NB4 (cell line): ENCODE measurements around the gene ELOB.

DNA sequence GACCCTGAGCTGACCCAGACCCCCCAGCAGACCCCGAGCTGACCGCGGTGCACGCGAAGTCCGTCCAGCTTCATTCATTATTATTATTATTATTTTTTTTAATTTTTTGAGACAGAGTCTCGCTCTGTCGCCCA lies 280 bp upstream of the PRSS27 start:
- RRBS = no CpG with 5 or more reads among the region's 8 CpGs

- RRBS = no CpG with 5 or more reads among the region's 6 CpGs
Measured at GRCh38 chr16:2770919-2771538, 6.1 kb downstream of the ELOB start.

DNA sequence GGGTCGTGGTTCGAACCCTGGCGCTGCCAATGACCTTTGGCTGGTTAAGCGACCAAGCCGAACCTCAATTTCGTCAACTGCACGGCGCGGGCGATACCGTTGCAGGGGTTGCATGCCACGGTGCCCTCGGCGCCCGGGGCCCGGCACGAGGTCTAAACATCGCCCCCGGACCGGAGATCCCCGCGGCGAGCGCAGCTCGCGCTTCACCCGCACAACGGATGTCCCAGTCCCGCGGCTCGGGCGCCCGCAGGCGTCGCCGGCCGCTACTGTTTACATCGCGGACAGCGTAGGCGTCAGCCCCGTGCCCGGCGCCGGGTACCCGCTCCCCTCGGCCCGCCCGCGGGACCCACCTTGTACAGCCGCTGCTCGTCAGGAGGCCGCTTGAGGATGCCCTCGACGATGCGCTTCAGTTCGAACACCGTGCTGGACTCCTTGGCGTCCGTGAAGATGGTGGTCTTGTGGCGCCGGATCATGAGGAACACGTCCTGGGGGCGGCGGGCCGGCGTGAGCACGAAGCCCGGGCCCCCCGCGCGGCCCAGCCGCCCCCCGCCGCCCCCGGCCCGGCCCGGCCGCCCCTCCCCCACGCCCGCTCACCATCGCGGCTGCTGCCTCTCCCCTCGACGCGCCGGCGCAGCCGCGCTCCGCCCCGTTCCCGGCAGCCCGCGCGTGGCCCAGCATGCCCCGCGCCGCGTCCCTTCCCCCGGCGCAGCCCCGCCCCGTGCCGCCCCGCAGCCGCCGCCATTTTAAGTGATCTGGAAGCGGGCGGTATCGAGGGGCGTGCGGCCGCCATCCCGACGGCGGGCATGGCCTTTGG lies at the start of gene ELOB:
Gene ELOB (minus strand): TSS at position 638 of the 814 bp plus-strand sequence.
- RRBS = under 1% methylated on average over 49 of the region's 117 CpGs

GRCh38 chr16:2784755-2785754 lies 2.3 kb downstream of the PRSS33 start:
- RRBS = 65% methylated on average over 30 of the region's 68 CpGs

DNA sequence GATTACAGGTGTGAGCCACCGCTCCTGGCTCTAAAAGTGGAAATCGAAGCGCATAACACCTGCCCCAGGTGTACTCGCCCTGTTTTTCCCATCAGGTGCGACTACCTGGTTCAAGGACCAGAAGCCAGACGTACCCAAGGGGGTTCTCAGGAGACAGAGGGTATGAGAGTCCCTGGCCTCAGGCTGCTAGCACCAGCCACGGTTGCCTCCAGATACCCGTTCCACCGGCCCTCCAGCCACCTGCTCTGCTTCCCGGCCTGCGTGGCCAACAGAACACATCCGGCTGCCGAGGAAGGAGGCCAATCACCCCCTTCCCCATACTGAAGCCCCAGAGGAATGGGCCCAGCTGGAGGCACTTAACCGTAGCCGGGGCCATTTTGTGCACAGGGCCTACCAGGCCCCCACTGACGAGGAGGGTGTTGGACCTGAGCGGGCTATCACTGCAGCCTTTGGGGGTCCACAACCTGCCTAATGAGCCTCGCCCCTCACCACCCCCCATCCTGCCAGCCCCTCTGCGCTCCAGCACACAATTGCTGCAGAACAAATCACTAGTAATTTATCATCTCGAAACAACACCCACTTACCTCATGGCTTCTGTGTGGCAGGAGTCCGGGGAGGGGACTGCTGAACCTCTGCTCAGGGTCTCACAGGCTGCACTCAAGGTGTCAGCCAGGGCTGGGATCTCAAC lies 10.3 kb upstream of the KREMEN2 start:
- RRBS = 92% methylated on average over 4 of the region's 21 CpGs

DNA sequence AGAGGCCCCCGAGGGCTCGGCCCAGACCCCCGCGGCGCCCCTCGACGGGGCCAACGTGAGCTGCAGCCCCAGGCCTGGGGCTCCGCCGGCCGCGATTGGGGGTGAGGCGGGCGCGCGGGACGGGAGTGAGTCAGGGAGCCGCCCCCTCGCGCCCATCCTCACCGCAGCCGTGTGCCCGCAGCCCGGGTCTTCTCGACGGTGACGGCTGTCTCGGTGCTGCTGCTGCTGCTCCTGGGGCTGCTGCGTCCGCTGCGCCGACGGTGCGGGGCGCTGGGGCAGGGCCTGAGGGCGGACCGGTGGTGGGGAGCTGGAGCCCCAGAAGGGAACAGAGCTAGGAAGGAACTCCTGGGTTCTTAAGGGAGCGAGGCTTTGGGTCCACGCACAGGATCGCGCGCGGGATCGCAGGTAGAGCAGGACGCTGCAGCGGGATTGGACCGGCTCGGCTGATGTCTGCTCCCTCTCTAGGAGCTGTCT lies 1.8 kb upstream of the PAQR4 start:
- RRBS = no CpG with 5 or more reads among the region's 48 CpGs

- RRBS = 93% methylated on average over 6 of the region's 23 CpGs
Measured at GRCh38 chr16:2970702-2971643, 1.8 kb downstream of the PAQR4 start.

DNA sequence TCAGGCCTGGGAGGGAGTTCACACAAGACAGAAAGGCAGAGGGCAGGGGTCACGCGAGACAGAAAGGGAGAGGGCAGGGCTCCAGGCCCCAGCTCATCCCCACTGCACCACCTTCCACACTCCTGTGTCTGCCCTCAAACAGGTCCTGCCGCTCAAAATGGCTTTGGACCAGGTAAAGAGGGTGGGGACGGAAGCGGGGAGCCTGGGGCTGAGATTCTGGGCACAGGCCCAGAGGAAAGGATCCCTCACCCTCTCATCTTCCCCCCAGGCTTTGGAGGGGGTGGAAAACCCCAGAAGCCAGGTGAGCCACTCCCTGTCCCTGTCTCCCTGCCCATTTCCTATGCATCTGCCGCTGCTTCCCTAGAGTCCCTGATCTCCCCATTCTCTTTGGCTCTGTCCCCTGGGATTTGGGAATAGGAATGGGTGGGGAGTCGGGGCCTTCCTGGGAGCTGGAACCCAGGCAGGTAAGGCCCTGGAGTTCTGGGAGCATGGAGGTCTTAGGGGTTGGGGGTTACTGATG lies 12.5 kb upstream of the PKMYT1 start:
- RRBS = no CpG with 5 or more reads among the region's 7 CpGs

- RRBS = 94% methylated on average over 4 of the region's 26 CpGs
Measured at GRCh38 chr16:3026770-3027658, 3.2 kb downstream of the THOC6 start.

DNA sequence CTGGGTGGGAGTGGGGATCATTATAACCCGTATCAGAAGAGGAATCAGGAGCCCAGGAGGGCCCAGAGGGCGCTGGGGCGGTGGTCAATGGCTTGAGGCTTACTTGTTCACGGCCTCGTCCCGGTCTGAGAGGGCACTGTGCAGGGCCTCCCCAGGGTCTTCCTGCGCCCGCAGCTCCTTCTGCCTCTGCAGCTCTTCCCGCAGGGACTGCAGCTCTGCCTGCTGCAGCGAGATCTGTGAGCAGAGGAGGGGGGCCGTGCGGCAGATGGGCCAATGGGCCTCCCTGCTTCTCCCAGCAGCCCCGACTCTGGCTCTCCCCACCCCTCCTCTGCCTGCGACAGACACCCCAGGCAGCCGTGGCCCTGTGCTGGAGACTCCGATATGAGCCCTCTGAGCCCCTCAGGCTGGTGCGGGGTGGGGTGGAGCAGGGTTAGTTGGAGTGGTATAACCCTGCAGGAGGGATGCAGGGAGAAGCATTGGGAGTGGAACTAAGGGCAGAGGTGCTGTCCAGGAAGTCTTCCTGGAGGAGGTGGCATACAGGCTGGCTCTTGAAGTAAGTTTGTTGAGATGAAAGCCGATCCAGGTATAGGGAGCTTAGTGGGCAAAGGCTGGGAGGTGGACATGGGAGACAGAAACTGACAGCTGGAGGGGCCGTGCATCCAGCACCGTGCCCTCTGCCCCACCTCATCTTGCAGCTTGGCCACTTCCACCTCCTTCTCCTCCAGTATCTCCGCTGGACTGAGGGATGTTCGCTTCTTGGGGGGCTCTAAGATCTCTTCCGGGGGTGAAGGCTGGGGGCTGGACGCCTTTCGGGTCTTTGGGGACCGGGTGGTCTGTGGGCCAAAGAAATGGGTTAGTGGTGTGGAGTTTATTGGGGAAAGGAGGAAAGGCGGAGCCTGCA lies 5.0 kb downstream of the THOC6 start:
- RRBS = 70% methylated on average over 4 of the region's 27 CpGs

DNA sequence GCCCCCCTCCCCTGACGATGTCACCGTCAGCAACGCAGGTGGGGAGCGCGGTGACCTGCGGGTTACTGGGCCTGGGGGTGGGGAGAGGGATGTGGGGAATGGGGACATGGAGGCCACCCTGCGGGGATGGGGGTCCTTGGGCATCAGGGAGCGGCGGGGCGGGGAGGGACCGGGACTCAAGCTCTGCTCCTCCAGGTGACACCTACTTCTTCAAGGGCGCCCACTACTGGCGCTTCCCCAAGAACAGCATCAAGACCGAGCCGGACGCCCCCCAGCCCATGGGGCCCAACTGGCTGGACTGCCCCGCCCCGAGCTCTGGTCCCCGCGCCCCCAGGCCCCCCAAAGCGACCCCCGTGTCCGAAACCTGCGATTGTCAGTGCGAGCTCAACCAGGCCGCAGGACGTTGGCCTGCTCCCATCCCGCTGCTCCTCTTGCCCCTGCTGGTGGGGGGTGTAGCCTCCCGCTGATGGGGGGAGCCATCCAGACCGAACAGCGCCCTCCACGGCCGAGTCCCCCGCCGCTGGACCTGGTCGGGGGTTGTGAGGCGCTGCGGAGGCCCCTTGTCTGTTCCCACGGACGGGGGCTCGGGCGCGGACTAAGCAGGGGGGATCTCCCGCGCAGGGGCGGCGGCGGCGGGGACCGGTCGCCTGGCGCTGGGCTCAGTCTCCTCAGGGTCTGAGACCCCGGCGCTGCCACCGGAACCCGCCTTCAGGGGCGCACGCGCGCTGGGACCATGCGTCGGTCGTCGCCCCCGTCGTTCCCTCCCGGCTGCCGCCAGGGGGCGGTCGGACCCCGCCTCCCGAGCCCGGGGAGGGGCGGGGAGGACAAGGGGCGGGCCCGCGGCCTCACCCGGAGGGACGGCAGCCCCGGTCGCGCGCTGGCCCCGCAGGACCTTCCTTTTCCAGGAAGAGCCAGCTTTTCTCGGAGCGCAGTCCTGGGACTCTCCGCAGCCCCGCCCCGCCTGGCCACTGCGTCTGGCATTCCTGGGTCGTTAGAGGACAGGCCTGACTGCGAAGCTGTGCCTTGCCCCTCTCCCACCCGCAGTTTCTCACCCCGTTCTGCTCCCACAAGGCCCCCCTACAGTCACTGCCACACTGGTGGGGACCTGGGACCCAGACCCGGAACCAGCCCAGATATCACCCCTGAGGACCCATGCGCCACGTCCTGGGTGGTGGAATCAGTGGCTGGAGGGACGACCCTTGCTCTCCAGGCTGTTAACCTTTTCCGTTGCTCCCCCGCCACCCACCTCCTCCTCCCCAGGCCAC lies 6.4 kb upstream of the IL32 start:
- RRBS = 1% methylated on average over 32 of the region's 100 CpGs

DNA sequence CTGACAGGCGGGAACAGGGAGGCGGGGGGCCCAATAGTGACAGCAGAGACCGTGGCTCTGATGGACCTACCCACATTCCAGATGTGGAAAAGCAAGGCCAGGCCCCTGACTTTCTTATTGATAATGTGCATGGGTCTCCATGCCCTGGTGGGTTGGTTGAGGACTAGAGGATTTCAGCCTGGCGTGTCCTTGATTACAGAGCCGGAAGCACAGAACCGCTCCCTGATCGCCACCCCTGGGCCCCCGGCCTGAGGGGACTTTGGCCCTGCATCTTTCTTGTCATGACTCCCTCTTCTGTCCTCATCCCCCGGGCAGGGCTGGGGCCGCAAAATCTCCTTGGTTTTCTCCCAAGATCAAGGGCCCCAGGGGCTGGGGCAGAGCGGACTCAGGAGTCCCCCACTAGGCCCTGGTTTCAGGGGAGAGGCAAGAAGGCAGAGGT lies 12.7 kb downstream of the ZSCAN10 start:
- RRBS = 86% methylated on average over 5 of the region's 11 CpGs

- RRBS = no CpG with 5 or more reads among the region's 27 CpGs
Measured at GRCh38 chr16:3101101-3101878, 2.2 kb upstream of the ZSCAN10 start.

- RRBS = 7% methylated on average over 2 of the region's 67 CpGs
Measured at GRCh38 chr16:3157065-3158095, 22.6 kb downstream of the ZNF213 start.

GRCh38 chr16:3173909-3174716 lies 39.3 kb downstream of the ZNF213 start:
- RRBS = no CpG with 5 or more reads among the region's 25 CpGs

DNA sequence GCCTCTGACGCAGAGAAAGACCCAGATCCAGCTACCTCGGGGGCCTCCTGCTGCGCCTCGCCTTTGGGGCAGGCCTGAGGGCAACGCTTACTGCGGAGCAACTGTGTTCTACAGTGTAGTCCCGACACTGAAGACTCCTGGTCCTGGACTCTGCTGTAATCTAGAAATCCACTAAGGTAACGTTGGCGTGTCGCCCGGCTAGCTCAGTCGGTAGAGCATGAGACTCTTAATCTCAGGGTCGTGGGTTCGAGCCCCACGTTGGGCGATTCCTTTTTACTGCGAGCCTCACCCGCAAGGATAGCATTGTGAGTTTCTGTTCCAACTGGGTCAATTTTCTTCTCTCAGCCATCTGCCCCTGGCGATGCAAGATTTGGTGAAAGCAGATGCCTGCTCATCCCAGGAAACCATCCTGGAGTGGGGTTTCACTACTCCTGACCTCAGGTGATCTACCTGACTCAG lies 40.7 kb downstream of the ZNF213 start:
- RRBS = no CpG with 5 or more reads among the region's 19 CpGs

DNA sequence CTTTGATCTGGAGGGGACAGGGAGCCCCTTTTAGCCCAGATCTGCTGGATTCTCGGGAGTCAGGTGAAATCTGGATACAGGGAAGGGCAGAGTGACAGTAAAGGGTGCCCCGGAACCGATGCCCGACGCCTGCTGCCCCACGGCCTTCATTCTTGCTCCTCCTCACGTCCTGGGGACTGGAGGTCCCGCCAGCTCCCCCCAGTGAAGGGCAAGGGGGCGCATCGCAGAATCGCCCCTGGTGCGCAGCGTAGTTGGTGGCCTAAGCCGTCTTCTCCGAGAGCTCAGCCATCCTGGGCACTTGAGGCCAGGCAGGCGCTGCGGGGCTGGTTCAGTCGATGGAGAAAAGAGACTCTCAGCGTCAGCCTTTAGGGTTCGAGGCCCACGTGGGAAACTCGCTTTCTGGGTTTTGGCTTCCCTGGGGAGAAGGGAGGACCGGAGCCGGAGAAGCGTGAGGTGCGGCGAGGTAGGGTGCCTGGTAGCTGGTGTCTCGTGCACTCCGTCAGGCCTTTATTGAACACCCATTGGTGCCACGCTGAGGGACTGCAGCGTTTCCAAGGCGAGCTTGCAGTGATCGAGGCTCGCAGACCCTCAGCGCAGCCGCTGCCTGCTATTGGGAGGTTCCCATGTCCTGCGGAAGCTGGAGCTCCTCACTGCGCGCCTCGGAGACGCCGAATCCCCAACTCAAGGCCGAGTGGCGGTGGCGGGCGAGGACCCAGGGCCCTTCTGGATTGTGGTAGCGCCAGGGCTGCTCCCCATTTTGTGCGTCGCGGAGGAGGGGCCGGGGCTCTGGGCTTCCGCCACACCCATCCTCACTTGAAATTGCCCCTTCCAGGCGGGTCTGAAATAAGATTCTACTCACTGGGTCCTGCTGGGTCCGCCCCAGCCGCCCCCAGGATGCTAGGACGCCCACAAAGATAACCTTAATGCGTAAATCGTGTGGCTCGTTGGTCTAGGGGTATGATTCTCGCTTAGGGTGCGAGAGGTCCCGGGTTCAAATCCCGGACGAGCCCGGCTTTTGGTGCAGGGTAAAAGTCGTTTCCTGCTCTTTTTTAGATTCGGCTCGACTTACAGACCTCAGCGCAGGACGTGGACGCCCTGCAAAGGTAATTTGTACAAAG lies 45.9 kb downstream of the ZNF200 start:
- RRBS = no CpG with 5 or more reads among the region's 71 CpGs

DNA sequence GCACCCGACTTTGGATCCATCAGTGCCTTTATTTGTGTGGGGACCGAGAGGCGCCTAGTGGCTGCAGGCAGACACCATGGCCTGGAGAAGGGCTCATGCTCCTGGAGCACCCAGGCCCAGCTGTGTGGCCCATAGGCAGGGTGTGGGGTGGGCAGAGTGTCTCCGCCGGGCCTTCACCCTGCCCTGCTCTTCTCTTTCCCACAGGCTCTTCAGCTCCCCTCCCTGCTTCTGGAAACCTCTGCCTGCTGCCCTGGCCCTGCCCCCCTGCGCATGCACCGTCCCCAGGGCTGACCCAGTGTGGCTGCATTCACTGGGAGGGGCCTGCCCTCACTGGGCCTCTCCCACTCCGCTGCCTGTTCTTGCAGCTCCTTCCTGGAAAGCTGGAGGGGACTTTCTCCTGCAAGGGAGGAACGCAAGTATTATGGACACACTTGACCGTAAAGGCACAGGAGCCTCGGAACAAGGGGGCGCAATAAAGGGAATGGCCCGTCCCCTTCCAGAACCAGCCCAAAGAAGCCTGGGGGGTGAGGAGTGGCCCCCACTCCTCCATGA lies 9.9 kb downstream of the C16orf90 start:
- RRBS = no CpG with 5 or more reads among the region's 13 CpGs

DNA sequence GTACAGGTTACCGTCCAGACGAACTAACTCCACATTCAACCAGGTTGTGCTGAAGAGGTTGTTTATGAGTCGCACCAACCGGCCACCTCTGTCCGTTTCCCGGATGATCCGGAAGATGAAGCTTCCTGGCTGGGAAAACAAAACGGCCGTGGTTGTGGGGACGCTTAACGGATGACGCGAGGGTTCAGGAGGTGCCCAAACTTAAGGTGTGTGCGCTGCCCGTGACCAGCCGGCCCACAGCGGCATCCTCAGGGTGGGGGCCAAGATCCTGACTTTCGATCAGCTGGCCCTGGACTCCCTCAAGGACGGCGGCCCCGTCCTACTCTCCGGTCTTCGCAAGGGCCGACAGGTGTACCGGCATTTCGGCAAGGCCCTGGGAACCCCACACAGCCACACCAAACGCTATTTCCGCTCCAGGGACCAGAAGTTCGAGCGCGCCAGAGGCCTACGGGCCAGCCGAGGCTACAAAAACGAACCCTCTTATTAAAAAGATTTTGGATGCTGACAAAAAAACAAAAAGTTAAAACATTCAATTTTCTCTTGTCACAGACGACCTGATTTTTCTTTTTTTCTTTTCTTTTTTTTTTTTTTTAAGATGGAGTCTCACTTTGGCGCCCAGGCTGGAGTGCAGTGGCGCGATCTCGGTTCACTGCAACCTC lies 1.1 kb upstream of the C16orf90 start:
- RRBS = no CpG with 5 or more reads among the region's 39 CpGs

GRCh38 chr16:3499820-3500373 lies 907 bp upstream of the CLUAP1 start:
- RRBS = 85% methylated on average over 13 of the region's 39 CpGs